ENCODE results near the genes PPP1R26, OBP2A, PAEP and GLT6D1.

GRCh38 chr9:134414318-134415286 lies 88.3 kb downstream of the RXRA start:
- PRO-cap, result no peak

DNA sequence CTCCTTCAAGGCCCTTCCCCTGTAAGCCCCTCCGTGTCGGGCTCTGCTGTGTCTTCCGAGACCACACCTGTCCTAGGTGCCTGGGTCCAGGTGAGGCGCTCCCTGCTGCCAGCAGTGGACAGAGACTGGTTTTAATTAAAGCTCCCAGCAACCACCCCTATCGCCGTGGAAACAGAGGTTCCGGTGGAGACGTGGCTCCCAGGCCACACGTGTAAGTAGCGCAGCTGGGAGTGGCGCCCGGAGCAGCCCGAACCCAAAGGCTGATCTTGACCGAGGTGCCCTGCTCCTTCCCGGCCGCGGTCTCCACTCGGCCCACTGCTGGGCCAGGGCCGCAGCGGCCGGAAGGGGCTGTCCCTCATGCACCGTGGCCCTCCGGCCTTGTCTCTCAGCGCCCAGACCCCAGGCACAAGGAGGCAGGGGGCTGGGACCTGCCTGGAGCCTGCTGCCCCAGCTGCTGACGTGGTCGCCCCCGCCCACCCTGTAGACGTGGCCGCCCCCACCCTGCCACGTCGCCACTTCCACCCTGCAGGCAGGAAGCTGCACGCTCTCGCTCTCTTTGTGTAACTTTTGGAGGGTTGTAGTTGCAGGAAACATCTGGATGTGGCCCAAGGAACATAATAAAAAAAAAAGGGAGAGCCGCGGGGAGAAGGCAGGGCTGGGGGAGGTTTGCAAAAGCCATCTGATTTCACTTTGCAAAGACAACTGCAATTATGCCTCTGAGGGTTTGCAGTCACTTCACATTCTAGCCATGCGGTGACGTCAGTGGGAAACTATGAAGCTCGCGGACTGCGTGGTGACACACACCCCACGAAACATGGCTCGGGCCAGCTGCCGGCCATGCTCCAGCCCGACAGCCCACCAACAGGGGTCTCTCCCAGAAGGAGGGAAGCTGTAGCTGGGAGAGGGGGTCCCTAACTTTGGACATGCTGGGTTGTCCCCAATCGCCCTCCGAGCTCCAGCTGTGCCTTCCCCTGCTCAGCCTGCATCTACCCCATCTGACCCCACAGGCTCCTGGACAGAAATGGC lies 129.9 kb downstream of the RXRA start:
- PRO-cap, result bidirectional peak, plus-strand start at position 635 of the sequence, minus-strand start at position 407 of the sequence

GRCh38 chr9:134545594-134546268 lies 95.9 kb upstream of the COL5A1 start:
- PRO-cap, result no peak

- PRO-cap, result no peak
These were observed 39.0 kb upstream of the COL5A1 start for GRCh38 chr9:134602550-134603077.

DNA sequence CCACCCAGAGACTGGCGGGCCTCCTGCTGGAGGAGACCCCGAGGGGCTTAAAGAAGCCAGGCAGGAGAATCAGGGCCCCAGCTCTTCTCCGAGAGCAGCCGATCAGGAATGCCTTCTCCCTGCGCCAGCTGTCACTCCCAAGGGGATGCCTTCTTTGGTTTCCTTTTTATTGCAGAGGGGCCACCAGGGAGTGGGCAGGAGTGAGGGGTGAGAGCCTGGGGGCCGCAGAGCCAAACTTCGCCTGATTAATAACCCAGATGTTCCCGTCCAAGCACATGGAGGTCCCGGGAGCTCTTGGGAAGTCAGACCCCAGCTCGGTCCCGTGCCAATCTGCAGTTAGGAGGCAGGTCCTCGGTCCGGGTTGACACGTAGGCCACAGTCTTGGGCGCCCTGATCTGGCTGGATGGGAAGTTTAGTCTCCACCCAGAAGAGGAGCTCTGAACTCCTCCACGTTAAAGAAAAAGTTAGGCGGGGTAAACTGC lies 653 bp upstream of the COL5A1 start:
- PRO-cap, result no peak

- PRO-cap, result no peak
These were observed 7.5 kb downstream of the COL5A1 start for GRCh38 chr9:134648822-134649831.

DNA sequence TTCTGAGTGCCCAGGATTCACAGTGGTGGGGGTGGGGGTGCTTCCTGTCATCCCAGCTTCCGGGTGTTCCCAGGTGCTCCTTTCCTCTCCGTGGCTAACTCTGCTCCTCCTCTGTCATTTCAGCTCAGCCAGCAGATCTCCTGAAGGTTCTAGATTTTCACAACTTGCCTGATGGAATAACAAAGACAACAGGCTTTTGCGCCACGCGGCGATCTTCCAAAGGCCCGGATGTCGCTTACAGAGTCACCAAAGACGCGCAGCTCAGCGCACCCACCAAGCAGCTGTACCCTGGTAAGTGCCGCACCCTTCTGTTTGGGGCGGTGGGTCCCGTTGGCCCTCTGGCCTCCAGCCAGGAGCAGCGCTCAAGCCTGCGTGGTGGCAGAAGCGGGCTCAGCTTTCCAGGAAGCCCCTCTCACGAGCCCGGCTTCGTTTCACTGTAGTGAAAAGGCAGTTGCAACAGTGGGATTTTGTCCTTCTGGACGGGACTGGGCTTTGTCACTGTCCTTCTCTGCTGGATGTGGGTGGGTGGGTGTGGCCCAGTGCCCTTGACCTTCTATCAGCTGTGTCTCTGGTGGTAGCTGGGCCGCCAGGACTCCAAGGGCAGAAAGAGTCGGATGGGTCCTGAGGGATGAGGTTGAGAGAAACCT lies 49.3 kb downstream of the COL5A1 start:
- PRO-cap, result no peak

DNA sequence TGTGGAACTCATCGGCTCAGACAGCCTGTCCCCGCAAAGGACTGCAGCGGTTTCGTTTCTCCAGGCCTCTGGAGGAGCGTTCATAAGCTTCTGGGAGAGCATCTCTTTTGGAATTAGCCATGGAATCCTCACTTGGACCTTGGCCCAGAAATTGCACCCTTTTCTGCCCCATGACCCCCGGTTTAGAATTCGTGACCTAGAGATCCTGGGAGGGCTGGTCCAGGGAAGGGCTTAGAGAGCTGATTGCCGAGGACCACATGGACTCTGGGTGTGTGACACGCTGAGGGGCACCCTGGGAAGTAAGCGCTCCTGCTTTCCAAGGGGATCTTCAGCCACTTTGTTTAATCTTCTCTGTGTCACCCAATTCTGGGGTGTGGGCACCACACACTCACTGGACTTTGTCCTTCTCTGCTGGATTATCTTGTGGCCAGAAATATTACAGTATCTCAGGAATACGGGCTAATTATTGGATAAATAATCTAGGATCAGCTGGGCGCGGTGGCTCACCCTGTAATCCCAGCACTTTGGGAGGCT lies 50.8 kb downstream of the COL5A1 start:
- PRO-cap, result no peak

DNA sequence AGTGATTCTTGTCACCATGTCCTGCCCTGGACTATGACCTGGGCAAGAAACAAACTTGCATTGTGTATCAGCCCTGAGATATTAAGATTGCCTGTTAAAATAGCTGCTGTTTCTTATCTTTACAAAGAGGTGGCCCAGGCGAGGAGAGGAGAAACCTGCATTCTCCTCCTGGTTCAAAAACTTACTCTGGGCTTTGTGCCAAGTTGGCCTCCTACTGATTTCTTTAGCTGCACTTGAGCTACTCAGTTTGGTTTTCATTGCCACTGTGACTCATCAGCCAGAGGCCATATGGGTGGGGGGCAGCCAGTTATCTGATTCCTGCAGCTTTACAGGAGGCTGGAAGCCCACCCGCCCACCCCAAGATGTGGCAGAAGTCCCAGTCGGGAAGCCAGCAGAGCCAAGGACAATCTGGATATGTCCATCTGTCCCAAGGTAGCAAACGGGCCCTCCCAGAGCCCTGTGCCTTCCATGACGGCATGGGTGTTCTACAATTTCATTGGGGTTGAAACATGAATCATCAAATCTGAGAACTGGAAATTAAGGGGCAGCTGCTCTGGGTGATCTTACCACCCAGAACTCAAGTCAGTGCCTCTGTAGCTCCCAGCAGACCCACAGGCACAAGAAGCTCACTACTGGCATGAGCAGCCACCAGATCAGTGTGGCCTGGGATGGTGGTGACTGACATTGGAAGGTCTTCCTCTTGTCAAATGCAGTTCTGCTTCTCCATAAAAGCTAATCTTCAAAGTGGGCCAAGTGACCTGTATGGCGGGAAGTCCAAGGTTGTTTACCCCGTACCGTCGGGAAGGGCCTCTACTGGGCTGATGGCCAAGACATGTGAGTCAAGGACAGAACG lies 15.5 kb downstream of the FCN2 start:
- PRO-cap, result no peak

- PRO-cap, result no peak
These were observed 4.7 kb upstream of the FCN1 start for GRCh38 chr9:134922337-134922877.

- PRO-cap, result no peak
These were observed 15.5 kb downstream of the OLFM1 start for GRCh38 chr9:135102996-135103335.

- PRO-cap, result no peak
These were observed 38.2 kb upstream of the PPP1R26 start for GRCh38 chr9:135441289-135441906.

DNA sequence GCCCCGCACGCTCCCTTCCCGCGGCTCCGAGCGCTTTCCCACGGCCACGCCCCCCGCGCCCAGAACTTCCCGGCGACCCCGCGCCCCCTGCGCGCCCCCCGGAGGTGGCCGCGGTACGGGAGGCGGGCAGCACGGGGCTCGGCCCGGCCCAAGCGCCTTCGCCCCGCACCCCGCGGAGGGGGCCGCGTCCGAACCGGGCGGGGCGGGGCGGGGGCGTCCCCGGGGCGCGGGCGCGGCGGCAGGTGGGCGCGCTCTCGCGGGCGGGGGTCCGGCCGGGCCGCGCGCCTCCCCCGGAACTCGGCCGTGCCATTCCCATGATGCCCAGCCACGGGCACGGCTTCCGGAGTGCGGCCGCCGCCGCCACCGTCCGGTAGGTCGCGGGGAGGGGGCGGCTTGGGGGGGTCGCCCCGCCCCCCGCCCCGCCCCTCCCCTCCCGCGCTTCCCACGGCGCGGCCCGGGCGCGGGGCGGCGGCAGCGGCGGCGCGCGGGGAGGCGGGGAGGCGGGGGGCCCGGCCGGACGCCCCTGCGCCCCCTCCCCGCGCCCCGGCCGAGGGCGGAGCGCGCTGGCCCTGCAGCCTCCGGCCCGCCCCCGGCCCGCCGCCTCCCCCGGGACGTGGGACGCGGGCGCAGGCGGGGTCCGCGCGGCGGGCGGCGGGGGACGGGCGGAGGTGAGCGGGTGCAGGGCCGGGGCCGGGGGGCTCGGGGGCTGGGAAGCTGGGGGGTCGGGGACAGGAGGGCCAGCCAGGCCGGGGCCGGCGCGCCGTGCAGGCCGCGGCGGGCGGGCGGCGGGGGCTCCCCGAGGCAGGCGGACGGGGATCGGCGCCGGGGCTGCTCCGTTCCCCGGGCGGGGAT lies at the start of gene PPP1R26:
PPP1R26 (plus strand) TSS at position 428 of the 852 bp plus-strand sequence.
- PRO-cap, result no peak

DNA sequence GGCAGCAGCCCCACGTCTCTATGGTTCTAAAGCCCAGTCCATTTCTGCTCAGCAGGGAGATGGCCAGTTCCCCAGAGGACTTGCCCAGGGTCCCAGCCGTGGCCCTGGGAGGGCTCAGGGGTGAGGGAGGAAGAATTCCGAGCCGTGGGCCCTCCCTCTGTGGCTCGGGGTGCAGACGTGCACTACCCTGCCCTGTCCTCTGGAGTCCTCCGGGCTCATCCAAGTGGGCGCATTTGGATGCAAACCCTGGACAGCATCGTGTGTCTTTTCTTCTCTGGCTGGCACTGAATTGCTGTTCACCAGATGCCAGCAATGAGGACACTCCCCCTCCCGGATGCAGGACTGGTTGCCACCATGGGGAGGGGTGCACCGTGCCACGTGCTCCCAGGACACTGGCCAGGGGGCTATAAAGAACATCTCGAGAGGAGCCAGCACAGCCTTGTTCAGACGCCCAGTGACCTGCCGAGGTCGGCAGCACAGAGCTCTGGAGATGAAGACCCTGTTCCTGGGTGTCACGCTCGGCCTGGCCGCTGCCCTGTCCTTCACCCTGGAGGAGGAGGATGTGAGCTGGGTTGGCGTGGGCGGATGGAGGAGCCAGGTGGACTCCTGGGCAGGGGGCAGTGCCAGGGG lies at the start of gene OBP2A:
OBP2A (plus strand) TSS at position 436 of the 630 bp plus-strand sequence.
- PRO-cap, result no peak

- PRO-cap, result no peak
These were observed at the start of gene PAEP for GRCh38 chr9:135561392-135561821. PAEP (plus strand) TSS chr9:135561756.

DNA sequence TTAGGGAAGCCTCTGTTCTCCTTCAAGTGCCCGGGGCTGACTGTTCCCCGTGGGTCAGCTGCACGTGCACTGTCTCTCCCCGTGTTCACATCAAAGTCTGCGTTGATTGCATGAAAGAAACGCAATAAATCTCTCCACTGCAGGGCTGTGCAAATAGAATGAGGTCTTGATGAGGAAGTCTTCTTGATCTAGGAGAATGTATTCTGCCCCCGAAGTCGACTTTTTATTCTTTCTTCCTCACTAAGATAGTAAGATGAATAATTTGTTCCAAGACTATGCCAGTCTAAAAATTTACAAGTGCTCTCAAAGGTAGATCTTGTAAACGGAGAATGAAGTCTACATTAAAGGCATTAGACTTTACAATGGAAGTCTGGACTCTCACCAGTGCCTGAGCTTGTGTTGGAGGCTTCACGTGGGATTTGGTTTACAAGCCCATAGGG lies at the start of gene GLT6D1:
GLT6D1 (minus strand) TSS at position 198 of the 440 bp plus-strand sequence.
- PRO-cap, result no peak

DNA sequence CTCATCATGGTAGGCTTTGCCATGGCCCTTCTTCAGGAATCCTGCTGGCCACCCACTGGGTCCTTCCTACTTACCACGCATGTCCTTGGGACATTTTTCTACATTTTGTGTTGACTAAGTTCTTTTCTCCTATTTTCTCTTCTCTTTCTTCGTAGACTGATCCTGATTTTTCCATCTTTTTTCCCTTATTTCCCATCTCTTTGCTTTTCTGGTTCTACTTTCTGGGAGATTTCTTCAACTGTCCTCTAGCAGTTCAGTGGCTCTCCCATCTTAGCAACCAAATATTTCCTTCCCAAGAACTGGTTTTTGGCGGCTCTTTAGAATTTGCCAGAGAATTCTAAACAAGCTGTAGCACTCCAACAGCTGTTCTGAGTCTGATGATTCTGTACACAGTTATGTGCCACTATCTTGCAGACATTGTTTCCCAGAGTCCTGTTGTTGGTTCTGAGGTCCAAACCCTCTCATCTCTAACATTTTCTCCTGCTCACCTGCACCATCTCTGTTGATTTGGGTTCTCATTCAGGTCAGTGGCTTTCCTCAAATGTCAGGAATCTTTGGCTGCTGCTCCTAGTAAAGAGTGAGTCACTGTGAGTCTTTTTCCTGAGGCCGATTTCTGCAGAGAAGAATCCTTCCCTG lies 50.1 kb downstream of the CAMSAP1 start:
- PRO-cap, result no peak

DNA sequence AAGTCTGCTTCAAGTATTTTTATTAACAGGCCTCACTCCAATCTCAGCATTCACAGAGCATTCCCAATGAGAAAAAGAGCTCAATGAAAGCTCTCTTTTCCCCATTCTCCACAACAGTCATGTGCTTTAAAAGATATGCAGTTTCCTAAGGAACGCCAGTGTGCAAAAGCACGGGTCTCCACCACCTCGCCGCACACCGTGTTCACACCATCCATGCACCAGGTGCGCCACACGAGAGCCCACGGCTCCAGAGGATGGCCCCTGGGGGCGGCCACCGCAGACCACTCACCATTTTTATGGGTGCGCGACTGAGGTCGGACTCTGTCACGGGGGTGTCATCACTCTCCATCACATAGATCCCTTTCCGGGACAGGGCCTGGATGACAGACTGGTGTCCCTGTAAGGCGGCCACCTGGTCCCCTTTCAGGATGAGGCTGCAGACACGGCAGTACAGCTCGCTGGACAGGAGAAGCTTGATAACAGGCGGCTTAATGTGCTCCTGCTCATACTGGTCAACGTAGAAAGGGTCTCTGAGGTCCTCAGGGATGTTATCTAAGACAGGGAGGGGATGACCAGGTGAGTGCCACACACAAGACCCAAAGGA lies 24.7 kb downstream of the CAMSAP1 start:
- PRO-cap, result no peak

DNA sequence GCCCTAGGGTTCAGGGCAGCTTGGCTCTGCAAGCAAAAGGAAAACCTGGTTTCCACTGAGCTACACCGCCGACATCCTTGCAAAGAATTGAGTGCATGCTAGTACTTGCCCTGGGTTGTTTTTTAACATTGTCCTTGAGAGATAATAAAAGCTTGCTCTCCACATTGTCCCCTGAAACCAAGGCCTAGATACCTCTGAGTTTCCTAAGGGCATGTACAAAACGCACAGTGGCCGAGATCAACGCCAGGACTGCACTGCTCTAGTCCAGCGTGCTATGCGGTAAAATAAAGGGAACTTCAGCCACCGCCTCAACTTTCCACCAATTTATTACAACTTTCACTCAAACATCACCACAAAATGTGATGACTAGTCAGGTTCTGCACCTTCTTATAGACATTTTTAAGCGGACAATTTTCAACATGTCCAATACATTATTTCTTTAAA lies 4.4 kb downstream of the CAMSAP1 start:
- PRO-cap, result no peak

DNA sequence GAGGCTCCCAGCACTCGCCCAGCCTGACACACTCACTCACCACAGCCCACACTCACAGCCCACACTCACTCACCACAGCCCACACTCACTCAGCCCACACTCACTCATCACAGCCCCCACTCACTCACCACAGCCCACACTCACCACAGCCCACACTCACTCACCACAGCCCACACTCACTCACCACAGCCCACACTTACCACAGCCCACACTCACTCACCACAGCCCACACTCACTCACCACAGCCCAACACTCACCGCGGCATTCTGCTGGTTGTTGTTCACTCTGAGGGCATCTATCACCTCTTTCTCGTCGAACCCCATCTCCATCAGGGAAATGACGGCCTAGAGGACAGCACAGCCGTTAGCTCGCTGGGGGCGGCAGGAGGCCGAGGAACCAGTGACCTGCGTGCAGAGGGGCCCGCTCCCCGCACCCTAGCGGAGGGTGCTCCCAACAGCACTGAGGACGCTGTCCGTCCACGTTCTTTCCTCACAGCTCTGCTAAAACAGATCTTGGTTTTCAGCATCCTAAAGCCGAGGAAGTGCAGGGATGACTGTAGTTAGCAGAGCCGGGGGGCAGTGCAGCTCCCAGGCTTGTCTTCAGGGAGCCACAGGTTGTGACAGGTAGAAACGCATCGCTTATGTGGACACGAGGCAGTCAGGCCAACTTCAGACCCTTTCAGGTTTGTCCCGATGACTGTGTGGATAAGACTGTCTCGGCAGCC lies 21.6 kb downstream of the UBAC1 start:
- PRO-cap, result no peak